GM19239 (cell line): ENCODE results near the genes OR52B4, OR52K2, OR52K1, OR52M1, OR51A4 and OR52N5.

DNA sequence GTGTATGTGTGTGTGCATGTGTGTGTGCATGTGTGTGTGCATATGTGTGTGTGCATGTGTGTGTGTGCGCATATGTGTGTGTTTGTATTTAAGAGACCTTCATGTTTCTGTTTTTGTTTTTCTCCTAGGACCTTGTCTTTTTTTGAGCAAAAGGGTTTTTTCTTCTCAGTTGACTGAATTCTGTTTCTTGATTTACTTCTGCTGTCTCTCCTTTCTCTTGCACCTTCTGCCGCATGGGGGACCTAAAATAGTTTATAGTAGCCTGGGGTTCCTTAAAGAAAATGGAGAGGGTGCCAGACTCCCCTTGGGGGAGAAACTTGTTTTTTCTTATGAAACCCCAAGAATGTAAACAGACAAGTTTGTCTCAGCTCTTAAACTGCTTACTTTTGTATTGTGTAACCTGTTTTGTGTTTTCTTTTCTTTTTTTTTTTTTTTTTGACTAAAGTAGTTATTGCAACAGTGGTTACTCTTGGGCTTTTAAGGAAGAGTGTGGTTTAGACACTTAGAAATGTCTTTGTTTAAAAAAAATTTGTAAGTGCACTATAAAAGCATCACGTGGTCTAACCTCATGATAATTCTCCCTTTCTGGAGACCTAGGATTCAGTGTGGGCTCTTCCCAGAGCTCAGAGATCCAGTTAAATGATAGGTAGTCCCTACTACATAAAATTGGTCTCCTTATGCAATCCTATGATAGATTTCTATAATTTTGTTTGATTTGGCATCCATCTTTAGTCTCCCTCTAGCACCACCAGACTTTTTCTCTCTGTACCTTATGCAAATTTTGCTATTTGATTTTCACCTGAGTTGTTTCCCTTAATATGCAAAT, 52.8 kb downstream of the OSBPL5 start:
- RRBS, result no CpG with 5 or more reads among the region's 3 CpGs

DNA sequence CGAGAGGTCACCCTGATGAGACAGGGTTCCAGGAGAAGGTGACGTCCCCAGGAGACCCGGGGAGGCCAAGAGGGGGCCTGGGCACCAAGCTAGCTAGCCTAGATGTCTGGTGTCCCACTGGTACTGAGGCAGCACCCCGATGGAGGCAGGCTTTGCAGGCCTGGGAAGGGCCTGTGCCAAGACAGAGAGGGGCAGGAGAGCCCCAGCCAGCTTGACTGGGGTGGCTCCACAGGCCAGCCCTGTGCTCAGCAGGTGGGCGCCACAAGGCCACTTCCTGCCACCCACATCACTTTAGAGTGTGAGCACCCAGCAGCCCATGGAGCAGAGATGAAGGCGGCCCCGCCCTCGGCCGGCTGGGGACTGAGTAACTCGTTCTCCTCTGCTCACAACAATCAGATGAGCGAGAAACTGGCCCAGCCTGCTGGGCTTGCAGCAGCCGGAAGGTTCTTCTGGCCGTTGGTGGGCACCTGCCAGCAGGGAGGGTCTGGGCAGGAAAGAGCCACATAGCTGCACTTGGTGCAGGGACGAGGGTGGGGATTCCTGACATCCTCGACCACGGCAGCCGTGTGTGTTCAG, 7.7 kb downstream of the OSBPL5 start:
- RRBS, result 37% methylated on average over 3 of the region's 17 CpGs

GRCh38 chr11:3161177-3161864, 3.8 kb downstream of the OSBPL5 start:
- RRBS, result no CpG with 5 or more reads among the region's 17 CpGs

- RRBS, result no CpG with 5 or more reads among the region's 11 CpGs
Measured at GRCh38 chr11:3626145-3626656, 15.6 kb downstream of the ART5 start.

- RRBS, result no CpG with 5 or more reads among the region's 11 CpGs
Measured at GRCh38 chr11:3645600-3646259, 802 bp downstream of the ART1 start.

DNA sequence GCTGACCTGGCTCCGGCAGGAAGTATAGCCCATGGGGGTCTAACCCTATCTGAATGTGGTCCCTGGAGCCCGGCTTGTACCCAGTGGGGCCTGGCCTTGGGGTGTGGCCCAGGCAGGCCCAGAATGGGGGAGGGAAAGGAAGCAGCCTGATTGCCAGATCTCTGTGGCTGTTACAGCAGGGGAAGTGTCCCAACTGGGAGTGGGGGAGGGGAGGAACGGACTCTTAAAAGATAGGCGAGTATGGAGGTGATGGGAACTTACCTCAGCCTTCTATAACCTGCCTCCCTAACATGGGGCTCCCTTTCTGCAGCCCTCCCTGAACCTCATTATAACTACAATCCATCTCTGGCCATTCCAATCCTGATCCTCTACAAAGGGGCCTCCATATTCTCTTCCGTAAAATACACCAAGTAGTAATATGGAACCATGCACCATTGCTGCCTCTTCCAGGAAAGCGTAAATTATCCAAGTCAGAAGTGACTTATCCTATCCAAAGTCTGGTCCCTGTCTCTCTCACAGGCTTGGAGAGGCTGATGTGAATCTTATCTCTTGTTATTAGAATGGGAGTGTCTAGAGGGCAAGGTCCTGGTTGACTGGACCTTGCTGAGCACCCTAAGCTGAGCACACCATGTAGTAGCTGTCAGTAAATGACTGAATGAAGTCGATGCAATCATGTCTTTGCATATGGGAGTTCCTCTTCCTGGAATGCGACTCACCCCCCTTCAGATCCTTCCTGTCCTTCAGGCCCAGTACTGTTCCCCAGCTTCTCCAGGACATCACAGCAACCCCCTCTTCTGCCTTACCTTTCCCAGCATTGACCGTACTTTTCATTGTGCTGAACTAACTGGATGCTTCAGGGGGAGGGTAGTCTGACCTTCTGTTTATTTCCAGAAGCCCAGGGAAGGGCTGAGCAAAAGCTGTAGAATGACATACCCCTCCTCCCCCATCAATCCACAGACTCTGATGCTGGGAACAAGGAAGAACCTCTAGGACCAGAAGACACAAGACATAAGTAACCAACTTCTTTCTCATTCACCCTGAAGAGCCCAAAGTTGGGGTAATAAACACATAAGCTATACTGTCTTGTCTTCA, 5.8 kb downstream of the RHOG start:
- RRBS, result 20% methylated on average over 1 of the region's 9 CpGs

GRCh38 chr11:3860795-3861269, 5.4 kb downstream of the STIM1 start:
- RRBS, result no CpG with 5 or more reads among the region's 2 CpGs

DNA sequence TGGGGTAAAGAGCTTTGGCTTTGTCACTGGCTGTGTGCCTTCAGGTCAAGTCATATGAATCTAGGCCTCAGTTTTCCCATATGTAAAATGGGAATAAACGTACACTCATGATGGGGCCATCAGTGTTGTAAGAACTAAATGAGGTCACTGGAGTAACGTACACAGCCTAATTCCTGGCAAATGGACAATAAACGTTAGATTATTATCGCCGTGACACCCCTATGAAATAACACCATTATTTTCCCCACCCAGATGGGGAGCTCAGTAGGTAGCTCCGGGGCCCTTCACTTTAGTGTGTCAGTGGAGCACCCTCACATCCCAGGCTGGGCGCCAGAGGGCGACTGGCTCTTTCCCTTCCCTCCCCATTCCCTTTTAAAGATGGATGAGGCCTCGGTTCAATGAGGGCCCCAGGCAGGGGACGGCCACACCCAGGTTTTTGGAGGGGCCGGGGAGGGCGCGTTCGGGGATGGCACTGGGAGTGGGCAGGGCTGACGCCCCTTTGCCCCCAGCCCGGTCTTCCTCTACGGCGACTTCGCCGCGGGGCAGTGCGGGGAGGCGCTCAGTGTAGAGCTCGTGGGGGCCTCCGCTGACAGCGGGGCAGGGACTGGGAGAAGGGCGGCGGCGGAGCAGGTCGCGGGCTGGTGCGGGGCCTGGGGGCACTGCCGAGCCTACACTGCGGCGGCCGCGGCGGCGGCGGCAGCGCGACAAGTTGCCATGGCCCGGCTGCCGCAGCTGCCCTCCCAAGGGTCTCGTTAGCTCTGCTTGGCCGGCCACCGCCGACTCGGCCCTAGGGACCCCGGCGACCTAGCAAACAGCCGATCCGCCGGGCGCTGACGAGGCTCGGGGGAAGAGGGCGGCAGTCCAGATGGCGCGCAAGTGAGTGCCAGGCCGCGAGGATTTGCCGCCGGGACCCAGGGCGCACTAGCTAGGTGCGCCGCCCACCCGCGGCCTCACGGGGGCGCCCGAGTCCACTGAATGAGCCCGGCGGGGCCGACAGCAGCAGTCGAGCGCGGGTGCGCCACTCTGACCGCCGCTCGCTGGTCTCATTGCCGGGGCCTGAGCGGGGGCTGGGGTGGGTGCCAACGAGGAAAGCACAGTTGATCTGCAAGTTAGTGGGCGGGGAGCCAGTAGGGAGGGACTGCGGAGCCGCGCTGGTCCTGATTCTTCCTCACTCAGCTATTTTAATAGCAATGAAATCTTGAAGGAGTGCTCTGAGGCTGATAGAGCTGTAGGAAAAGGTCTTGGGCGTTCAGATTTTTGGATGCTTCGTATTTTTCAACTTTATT, 92.6 kb downstream of the RRM1 start:
- RRBS, result 1% methylated on average over 37 of the region's 91 CpGs

- RRBS, result no CpG with 5 or more reads among the region's 4 CpGs
Measured at GRCh38 chr11:4368135-4368567, at the start of gene OR52B4. OR52B4 (minus strand) TSS chr11:4368386.

- RRBS, result no CpG with 5 or more reads among the region's 1 CpG
Measured at GRCh38 chr11:4448921-4449541, at the start of gene OR52K2. OR52K2 (plus strand) TSS chr11:4449295.

GRCh38 chr11:4482495-4482830, at the start of gene OR52K1:
OR52K1 (plus strand) TSS chr11:4482646.
- RRBS, result no CpG with 5 or more reads among the region's 2 CpGs

DNA sequence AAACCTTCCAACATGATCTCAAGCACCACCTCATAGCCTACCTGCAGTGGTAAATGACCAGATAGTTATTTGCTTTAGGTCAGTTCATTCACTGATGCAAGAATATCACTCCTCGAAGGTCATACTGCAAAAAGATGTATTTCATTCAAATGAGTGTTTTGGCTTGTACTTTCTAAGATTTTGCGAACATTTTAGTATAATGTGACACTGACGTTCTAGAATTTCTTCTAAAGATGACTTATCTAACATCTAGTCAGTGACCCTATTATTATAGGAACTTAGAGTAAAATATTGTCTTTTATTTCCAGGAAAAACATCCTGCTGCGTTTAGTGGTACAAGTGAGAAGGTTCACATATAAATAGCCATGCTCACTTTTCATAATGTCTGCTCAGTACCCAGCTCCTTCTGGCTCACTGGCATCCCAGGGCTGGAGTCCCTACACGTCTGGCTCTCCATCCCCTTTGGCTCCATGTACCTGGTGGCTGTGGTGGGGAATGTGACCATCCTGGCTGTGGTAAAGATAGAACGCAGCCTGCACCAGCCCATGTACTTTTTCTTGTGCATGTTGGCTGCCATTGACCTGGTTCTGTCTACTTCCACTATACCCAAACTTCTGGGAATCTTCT, at the start of gene OR52M1:
TSS of gene OR52M1 (plus strand) at position 366 of the 627 bp plus-strand sequence.
- RRBS, result no CpG with 5 or more reads among the region's 6 CpGs

- RRBS, result no CpG with 5 or more reads among the region's 2 CpGs
Measured at GRCh38 chr11:4947320-4947893, at the start of gene OR51A4. OR51A4 (minus strand) TSS chr11:4947605.

DNA sequence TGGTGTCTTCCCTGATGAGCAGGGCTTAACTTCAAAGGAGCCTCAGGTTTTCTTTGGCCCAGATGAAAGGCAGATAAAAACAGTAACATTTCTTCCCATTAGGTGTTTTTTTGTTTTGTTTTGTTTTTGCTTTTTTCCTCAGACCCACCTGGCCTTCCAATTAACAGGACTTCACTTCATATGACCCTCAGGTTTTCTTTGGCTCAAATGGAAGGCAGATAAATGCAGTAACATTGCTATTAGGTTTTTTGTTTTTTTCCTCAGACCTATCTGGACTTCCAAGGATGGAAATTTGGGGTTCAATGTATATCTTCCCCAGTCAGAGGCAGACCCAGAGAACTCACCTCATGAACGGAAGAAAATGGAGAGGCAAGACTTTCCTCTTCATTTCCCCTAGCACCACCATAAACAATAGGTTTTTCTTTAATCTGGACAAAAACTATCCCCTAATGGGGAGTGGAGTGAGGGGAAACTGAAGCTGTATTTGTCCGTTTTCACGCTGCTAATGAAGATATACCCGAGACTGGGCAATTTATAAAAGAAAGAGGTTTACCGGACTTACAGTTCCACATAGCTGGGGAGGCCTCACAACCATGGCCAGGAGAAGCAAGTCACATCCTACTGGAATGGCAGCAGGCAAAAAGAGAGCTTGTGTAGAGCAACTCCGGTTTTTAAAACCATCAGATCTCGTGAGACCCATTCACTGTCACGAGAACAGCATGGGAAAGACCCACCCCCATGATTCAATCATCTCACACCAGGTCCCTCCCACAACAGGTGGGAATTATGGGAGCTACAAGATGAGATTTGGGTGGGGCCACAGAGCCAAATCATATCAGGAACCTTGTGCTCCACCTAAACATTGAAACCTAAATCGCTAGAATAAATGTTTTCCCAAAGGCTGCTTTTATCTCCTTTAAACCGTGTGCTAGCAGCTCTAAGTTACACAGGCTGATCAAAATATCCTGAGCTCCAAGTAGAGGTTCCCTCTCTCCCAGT, 4.5 kb downstream of the UBQLN3 start:
- RRBS, result 71% methylated on average over 1 of the region's 10 CpGs

DNA sequence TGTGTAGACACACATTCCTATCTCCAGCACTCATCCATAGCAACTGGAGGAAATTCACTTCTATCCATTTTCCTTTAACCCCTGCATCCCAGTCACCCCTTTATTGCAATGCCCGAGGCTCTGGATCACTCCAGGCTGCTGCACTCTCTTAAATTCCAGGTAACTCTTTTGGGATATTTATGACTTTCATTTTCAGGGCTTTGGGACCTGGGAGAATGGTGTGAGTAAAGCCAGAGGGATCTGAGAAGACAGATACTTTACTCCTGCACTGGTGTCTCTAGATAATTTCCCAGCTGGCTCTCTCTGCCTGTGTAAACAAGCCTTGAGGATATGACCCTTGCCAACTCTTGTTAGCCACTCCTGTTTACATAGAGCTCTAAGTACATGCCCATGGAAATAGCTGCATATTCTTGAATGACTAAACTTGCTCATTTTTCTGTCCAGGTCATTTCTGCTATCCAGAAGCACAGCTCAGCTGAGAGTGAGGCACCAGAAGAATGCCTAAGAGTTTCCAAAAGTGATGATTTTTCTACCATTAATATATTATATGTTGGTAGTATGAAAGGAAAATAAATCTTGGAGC, 3.7 kb upstream of the TRIM34 start:
- RRBS, result no CpG with 5 or more reads among the region's 1 CpG

DNA sequence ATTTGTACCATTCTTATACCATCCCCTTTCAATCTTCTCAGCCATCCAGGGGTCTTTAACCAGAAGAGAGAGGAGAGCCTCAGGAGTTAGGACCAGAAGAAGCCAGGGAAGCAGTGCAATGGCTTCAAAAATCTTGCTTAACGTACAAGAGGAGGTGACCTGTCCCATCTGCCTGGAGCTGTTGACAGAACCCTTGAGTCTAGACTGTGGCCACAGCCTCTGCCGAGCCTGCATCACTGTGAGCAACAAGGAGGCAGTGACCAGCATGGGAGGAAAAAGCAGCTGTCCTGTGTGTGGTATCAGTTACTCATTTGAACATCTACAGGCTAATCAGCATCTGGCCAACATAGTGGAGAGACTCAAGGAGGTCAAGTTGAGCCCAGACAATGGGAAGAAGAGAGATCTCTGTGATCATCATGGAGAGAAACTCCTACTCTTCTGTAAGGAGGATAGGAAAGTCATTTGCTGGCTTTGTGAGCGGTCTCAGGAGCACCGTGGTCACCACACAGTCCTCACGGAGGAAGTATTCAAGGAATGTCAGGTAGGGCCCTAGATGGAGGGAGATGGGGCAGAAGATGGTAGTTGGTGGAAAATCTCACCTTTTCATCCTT, 7.5 kb downstream of the TRIM34 start:
- RRBS, result no CpG with 5 or more reads among the region's 5 CpGs

GRCh38 chr11:5783198-5783588, at the start of gene OR52N5:
OR52N5 (minus strand) TSS chr11:5783355.
- RRBS, result no CpG with 5 or more reads among the region's 3 CpGs